GM23248 (cell line): ENCODE results near the gene FAM184A.

- RAMPAGE, long total RNA: no peak
Observed at GRCh38 chr6:118550959-118551502, 2.9 kb downstream of the PLN start.

DNA sequence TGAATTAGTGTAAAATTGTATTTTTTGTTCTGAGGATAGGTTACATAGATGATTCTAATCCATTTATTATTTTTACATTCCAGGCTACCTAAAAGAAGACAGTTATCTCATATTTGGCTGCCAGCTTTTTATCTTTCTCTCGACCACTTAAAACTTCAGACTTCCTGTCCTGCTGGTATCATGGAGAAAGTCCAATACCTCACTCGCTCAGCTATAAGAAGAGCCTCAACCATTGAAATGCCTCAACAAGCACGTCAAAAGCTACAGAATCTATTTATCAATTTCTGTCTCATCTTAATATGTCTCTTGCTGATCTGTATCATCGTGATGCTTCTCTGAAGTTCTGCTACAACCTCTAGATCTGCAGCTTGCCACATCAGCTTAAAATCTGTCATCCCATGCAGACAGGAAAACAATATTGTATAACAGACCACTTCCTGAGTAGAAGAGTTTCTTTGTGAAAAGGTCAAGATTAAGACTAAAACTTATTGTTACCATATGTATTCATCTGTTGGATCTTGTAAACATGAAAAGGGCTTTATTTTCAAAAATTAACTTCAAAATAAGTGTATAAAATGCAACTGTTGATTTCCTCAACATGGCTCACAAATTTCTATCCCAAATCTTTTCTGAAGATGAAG lies 10.8 kb downstream of the PLN start:
- RAMPAGE, long total RNA: no peak

- RAMPAGE, long total RNA: no peak
Observed at GRCh38 chr6:118651881-118652173, 436 bp upstream of the CEP85L start.

GRCh38 chr6:118664348-118664702 lies 12.9 kb upstream of the CEP85L start:
- RAMPAGE, long total RNA: no peak

DNA sequence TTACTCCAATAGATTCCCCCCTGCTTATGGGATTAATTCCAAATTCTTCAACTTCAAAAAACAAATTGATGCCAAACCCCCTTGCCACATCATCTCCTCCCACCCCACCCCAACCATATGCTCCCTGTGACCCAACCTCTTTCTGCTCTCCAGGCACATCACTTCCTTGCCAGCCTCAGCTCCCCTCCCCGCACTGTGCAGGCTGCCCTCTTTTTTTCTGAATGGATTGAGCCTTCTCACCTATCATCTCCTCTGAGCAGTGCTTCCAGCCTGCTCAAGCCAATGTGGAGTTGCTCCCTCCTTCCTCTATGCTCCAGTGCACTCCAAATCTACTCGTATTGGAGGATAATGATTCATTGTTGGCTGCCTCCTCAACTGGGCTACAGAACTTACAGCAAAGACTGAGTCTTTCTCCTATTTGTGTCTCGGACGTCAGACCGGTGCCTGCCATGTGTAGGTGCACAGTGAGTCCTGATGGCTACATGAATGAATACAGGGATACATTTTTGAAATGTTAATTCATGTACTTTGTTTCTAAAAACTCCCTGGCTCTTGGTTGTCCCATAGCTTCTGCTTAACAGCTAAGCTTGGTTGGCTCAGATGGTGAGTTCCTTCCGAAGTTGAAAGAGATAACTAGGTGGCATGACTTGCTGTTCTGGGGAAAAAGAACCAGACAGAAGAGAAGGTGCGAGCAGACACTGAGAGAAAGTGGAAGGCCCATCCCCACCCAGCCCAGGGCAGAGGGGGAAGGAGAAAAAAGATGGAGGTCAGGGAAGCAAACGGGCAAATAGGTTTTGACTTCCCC lies 93.3 kb upstream of the CEP85L start:
- RAMPAGE, long total RNA: no peak

DNA sequence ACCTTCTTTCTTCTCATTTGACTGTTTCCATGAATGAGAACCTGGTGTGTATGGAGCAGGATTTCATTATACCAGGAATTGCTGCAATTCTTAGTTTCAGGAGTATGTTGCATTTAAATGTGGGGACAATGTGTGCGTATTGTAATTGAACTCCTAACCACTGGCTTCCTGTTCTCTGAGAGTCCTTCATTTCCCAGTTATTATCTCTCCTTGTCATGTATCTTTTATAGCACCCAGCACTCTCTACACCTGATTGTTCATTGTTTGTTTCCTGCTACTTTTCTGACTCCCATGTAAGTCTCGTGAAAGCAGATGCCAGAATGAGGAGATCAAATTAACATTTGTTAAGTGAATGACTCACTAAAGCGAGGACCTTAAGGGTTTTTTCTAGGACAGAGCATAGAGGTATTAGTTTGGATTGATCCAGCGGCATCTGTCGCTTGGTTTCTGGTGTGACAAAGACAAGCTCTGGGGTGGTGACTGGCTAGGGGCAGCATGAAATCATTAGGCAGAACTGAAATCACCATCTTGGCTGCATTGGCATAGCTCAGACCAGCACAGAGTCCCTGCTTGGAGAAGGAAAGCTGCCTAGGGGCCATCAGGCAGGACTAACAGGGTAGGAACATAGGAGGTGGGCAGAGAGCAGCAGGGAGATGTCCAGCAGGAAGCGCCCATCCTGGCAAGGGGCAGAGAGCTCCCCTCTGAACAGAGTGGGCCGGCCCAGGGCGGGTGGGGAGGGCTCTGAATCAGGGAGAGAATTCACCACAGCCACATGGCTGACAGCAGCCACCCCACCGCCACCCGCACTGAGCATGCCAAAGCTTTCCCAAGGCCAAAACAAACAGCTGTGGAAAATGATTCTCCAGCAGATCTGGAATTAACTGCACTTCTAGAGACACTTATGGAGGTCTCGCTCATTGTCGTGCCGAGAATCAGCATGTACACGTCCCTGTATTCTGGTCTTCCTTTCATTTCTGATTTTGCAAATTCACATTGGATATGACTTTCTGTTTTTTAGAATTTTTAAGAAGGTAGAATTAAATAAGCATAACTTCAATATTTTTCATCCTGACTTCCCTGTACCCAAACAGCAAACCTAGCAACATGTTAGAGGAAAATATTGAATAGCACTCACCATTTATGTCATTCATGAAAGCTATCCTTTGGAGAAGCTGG lies 97.2 kb upstream of the CEP85L start:
- RAMPAGE, long total RNA: no peak

DNA sequence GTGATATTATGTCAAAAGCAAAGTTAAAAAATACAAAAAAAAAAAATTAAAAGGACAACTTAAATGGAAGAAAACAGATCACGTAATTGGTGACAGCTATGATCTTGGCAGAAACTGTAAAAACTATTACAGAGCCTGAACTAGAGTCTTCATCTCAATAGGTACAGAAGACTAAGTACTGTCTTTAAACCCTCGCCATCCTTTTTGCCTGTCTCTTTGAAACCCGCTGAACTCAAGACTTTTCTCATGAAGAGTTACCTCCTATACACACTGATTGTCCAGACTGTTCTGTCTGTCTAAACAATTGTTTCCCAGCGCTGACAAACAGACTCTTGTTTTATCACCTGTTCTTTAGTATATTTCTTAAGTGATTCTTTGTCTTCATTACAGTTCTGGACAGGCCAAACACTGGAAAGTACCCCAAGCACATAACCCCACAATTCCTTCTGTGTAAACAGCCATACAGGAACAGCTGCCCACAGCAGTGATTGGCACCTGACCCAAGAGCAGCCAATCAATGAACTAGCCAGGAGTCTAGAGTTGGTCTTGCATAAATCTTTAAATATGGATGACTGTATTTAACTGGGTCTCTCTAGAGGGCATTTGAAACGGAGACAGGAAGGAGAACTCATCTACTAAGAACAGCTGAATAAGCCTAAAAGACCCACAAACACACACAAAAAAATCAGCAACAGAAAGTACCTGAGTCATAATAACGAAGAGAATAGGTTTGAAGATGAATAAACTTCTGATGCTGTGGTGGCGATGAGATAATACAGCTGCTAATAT lies 49.2 kb upstream of the ASF1A start:
- RAMPAGE, long total RNA: no peak

- RAMPAGE, long total RNA: no peak
Observed at GRCh38 chr6:118899403-118900096, 5.6 kb downstream of the ASF1A start.

GRCh38 chr6:118916289-118916677 lies 18.7 kb downstream of the MCM9 start:
- RAMPAGE, long total RNA: no peak

GRCh38 chr6:118993830-118994435 lies 59.0 kb upstream of the MCM9 start:
- RAMPAGE, long total RNA: no peak

DNA sequence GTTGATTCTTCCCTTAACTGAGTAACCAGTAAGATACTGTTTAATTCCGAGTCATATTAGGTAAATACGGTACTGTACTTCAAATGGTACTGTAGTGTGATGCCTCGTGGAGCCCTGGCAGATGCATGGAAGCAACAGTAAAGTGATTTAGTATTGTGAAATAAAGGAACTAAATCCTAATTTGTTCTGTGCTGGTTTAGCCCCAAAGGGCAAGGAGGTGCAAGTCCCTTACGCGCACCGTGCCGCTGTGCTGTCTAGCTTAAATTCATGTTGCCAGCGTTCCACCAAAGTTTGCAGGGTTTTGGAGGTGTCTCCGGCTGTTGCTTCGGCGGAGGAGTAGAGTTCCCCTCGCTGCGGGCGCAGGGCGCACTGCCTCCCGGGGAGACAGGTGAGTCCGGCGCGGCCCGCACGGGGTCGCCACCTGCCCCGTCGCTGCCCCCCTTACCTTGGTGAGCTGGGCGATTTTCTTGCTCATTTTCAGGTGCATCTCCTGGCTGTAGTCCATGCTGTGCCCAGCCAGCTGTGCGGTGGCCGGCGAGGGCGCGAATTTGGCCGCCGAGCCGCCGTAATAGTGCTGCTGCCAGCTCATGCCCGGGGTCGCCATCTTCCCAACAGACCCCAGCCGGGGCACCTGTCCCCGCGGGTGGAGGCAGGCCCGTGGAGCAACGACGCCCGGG lies 630 bp downstream of the FAM184A start:
- RAMPAGE, long total RNA: no peak

DNA sequence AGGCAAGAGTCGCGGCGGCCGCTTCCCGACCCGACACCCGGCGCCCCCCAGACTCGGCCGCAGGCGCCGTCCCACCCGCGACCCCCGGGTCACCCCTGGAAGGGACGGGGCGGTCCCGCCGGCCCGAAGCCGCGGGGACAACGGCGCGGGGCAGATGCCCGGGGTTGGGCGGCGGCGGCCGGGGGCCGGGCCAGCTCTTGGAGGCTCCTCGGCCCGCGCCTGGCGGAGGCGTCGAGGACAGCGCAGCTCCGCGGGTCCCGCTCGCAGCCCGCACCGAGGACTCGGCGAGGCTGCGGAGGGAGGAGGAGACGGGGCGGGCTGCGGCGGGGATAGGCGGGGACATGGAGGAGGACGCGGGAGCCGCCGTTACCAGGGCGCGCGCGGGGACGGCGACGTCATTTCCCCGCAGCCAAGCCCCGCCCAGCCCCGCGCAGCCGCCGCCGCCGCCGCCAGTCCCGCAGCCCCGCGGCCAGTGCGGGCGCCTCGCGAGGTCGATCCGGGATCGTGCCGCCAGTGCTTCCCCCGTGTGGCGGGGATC lies at the start of gene FAM184A:
FAM184A (minus strand) TSS at position 292 of the 538 bp plus-strand sequence.
- RAMPAGE, long total RNA: no peak

- RAMPAGE, long total RNA: no peak
Observed at GRCh38 chr6:119139057-119139689, 60.7 kb upstream of the FAM184A start.

DNA sequence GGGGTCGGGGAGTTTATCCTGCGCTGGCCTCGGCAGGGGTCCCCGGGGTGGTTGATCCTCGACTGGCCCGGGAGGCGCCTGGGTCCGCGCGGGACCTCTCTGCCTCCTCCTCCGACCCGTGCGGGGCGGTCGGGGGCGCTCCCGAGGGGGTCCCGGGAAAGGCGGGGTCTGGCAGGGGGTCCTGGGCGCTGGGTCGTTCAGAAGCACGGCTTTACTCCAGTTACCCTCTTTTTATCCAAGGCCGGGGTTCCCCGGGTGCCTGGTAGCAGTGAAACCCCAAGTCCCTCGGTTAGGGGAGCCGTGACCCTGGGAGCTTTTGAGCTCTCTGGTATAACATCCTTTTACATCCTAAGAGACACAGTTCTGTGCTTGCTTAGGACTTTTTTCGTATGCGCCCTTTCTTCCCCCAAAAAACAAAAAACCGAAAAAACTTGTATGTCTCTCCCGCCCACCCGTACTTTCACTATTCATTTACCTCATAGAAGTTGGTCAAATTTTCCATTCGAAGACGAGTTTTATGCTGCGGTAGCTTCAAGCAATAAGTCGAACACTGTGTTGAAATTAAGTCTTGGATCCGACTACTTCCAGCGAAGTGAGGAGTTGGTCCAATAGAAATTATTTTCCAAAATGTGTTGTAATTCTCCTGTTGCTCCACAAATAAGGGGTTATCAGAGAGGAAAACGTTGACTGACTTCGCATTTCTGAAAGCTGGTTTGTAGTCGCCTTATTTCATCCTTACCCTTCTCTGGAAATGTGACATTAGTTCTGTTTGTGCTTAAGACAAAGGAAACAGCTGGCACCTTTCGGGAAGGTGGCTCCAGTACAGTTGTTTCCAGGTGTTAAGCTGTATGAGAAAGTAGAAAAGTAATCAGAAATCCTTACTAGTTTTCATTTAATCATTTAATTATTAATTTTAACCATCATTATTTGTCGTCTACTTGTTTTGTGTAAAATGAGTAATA lies 772 bp upstream of the MAN1A1 start:
- RAMPAGE, long total RNA: no peak

DNA sequence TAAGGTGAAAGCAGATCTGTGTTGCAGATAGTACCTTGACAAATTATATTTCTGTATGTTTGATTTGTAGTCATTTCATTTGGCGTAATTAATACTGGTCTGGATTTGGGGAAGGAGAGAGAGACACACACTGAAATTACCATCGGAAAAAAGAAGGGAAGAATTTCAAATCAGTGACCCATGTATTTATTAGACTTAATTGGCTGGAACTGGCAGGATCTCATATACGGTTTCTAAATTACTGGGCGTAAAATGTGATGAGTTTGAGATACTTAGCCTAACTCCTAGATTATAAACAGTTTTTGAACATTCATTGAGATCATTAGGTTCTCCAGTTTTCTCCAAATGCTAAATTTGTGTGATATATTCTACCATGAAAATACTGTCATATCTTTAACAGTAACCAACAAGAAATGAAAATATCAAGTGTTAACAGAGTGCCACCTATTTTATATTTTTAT lies 6.0 kb upstream of the MAN1A1 start:
- RAMPAGE, long total RNA: no peak

DNA sequence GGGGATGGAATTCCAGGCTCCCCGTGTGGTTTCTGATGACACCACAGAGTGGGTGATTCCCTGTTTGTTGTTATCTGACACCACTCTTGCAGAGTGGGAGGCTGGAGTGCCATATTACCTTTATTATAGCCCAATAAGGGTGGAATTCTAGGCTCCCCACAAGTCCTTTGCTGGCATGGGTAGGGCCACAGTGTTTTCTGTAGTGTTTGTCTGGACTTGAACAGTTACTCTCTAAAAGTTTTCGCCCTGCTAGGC lies 264.7 kb upstream of the MAN1A1 start:
- RAMPAGE, long total RNA: no peak

GRCh38 chr6:119830283-119831353 lies 481.1 kb upstream of the MAN1A1 start:
- RAMPAGE, long total RNA: no peak

GRCh38 chr6:121434356-121434943 lies 996 bp upstream of the GJA1 start:
- RAMPAGE, long total RNA: no peak

DNA sequence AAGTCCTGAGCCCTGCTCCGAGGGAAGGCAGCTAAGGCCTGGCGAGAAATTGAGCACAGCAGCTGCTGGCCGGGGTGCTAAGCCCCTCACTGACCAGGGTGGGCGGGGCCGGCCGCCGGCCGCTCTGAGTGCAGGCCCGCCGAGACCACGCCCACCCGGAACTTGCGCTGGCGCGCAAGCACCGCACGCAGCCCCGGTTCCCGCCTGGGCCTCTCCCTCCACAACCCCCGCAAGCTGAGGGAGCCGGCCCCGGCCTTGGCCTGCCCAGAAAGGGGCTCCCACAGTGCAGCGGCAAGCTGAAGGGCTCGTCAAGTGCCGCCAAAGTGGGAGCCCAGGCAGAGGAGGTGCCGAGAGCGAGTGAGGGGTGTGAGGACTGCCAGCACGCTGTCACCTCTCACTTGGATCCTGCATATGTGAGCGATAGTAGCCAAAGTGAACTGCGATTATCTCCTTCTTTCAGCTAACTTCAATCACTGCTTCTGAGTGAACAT lies 251.2 kb downstream of the GJA1 start:
- RAMPAGE, long total RNA: no peak

GRCh38 chr6:122126732-122127370 lies 272.6 kb upstream of the HSF2 start:
- RAMPAGE, long total RNA: no peak